Liver (tissue), 9 donors: ENCODE measurements around the gene PIK3R6.

- PRO-cap, 5 experiments: peak in 5 of 5 experiments; most common minus-strand start chr17:8435649 (in 5)
- RAMPAGE, long total RNA, 2 experiments: no peak in any of the 2 experiments
- RRBS: 1% methylated on average over 7 of the region's 15 CpGs
These were observed 302 bp upstream of the NDEL1 start for GRCh38 chr17:8435411-8435753.

DNA sequence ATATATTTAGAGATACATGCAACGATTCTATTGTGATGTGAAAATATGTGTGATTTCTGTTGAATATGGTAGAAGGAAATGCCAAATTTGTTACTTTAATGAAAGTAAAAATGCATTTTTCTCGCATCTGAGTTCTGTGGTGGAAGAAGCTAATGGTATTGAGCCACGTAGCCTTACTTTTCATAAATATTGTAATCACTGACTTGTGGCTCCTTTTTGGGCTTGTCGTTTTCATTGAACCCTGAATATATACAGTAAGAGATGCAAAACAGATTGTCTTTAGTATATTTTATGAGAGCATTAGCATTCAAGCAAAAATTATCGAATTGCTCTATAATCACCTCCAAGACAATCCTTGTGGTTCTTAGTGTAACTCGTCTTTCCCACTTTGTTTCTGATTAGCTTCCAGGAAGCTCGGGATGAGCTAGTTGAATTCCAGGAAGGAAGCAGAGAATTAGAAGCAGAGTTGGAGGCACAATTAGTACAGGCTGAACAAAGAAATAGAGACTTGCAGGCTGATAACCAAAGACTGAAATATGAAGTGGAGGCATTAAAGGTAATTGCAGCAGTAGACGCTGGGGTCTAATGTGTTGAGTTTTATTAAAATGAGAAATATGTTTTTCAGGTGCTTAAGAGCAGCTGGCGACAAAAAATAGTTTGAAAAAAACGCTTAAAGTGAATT is 9.8 kb downstream of the NDEL1 start:
- PRO-cap, 5 experiments: no peak in any of the 5 experiments
- RAMPAGE, long total RNA, 2 experiments: no peak in any of the 2 experiments
- RRBS: no CpG with 5 or more reads among the region's 10 CpGs

- PRO-cap, 5 experiments: no peak in any of the 5 experiments
- RAMPAGE, long total RNA, 2 experiments: no peak in any of the 2 experiments
- RRBS: no CpG with 5 or more reads among the region's 6 CpGs
These were observed 11.0 kb downstream of the NDEL1 start for GRCh38 chr17:8446714-8447039.

DNA sequence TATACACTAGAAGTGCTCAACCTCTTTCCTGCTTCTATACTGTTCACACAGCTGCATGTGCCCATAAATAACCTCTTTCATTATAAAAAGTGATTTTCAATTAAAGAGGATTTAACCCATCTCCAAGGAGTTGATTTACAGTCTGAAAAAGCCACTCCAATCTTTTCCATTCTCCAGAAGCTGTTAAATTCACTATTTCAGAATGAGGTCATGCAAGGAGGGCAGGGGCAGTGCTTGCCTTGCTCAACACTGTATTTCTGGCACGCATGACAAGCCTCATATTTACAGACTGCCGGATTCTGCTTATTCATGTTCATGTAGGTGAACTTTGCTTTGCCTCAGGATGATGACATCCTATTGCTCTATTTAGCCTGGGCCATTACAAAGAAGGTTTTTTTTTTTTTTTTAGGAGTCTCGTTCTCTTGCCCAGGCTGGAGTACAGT is 87.4 kb downstream of the MYH10 start:
- PRO-cap, 5 experiments: peak in 2 of 5 experiments; most common minus-strand start position 257 of the sequence (in 2)
- RAMPAGE, long total RNA, 2 experiments: no peak in any of the 2 experiments
- RRBS: no CpG with 5 or more reads among the region's 3 CpGs

GRCh38 chr17:8606612-8606842 is 24.0 kb downstream of the MYH10 start:
- PRO-cap, 5 experiments: no peak in any of the 5 experiments
- RAMPAGE, long total RNA, 2 experiments: no peak in any of the 2 experiments
- RRBS: no CpG with 5 or more reads among the region's 3 CpGs

DNA sequence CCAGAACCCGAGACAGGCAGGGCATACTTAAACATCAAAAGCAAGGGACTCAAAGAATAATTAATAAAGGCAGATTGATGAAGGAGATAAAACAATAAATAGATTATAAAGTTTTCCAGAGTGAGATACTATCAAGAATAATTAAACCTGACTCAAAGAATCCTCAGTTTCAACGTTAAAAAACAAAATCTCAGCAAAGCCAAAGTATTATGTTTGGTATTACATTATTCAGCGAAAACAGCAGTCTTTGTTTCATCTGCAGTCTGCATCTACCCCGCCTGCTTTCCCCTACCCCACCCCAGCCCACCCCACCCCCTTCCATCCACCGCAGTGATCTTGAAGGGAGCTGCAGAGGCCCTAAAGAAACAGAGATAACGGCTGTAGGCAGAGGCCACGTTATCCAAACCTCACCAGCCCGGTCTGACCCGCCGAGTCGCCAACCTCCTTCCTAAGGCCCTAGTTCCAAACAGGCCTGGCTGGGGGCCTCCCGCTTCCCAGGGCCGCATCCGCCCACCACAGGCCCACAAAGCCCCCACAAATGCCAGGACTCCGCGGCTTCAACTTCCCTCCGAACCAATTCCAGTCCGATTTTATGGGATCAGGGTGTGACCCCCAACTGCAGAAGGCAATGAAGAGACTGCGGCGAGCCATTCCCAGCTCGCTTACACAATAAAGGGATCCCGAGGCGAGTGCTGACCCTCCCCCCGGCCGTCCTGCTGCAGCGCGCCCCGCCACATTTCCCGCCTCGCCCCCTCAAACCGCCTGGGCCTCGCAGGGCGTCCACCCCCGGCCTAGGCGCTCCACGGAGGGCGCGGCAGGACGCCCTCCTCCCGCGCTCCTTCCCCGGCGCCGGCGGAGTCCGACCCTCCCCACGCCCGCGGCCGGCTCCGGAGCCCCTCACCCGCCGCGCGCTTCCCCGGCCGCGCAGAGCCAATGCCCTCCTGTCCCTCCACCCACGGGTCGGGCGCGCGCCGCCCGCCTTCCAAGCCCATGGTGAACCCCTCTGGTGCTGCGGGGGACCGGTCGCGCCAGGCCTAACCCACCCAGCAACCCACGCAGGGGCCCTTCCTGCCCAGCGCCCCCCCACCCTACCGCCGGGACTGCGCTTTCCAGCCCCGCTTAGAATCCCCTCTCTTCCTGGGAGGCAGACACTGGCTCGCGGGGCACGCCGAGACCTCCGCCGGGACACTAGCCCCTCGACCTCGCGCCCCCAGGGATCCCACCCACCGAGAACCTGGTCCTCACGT is 1.1 kb downstream of the MYH10 start:
- PRO-cap, 5 experiments: peak in 1 of 5 experiments; most common plus-strand start position 672 of the sequence (in 1)
- RAMPAGE, long total RNA, 2 experiments: no peak in any of the 2 experiments
- RRBS: 2% methylated on average over 33 of the region's 86 CpGs

- PRO-cap, 5 experiments: no peak in any of the 5 experiments
- RAMPAGE, long total RNA, 2 experiments: no peak in any of the 2 experiments
- RRBS: no CpG with 5 or more reads among the region's 13 CpGs
These were observed 47.2 kb downstream of the CCDC42 start for GRCh38 chr17:8697289-8697938.

DNA sequence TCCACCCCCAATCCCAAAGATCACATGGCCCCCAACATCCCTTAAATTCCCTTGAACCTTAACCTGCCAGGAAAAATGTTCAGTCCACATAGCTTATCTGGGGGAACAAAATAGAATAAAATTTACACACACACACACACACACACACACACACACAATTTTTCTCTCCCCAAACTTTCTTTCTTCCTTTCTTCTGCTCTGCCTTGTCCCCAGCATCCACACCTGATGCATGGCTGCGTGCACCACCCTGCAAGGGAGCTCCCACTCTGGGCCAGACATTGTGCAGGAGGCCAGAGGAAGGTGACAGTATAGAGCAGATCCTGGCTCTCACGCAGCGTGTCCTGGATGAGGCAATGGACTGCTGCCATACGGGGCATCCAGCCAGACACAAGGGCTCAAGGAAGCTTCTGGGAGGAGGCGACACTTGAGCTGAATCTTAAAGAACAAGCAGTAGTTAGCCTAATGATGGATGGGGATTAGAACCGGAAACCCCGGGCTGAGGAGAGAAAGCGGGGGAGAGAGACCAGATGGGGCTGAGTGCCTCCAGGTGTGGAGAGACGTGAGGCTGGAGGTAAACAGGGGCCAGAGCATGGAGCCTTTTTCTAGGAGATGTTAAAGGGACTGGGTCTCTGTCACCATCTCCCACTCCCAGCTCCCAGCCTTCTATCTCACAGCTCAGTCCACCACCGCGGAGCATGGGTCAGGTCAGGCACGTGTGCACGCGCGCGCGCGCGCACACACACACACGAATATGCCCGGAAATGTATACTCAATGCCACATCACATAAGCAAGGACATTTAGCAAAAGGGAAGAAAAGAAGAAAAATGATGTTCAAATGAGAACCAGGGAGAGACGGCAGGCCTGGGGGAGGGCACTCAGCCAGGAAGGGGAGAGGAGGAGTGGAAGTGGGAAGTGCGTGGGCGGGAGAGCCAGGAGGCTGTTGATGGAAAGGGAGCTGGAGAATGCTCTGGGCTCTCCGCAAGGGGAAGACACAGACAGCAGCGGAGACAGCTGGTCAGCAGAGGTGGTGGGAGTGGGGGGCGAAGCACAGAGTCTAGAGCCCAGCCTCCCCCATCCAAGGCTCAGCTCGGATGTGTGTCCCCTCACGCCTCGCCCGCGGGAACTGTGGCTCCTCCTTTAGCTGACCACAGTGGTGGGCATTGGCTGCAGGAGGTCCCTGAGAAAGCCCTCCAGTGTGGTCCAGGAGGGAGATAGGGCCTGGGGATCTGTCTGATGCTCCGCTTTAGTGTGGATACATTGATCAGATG is 46.3 kb downstream of the CCDC42 start:
- PRO-cap, 5 experiments: no peak in any of the 5 experiments
- RAMPAGE, long total RNA, 2 experiments: no peak in any of the 2 experiments
- RRBS: no CpG with 5 or more reads among the region's 33 CpGs

- PRO-cap, 5 experiments: peak in 4 of 5 experiments; most common plus-strand start chr17:8867756 (in 1); most common minus-strand start chr17:8867672 (in 4)
- RAMPAGE, long total RNA, 2 experiments: start-site peak on the minus strand in 1 of 2 experiments, at chr17:8867672-8867708 at its widest, 22 reads per replicate
- RRBS: no CpG with 5 or more reads among the region's 7 CpGs
These were observed at the start of gene PIK3R6 for GRCh38 chr17:8867563-8867863. PIK3R6 (minus strand) TSS chr17:8867674.

DNA sequence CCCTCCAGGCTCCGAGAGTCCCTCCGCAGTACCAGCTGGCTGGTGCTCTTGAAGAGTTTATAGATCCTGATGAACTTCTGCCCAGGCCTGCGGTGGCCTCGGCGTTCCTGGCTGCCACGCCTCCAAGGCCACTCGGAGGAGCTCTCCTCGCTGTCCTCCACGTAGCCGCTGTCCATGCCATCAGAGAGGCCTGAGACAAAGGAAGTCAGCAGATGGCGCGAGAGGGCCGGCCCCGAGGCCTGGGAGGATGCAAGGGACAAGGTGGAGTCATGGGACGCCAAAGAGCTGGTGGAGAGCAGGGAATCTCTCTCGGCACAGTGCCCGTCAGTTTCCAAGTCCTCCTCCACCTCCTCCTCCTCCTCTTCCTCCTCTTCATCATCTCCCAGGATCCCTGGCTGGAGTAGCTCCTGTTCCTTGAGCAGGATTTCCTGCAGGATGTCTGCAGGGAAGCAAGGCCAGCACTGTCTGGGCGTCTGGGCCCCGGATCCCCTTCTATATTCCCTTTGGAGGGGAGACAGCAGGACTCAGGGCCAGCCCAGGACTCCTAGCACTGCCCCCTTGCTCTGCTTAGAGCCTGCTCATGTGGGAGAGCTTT is 21.1 kb upstream of the PIK3R6 start:
- PRO-cap, 5 experiments: no peak in any of the 5 experiments
- RAMPAGE, long total RNA, 2 experiments: no peak in any of the 2 experiments
- RRBS: no CpG with 5 or more reads among the region's 19 CpGs

GRCh38 chr17:8916485-8916778 is 49.0 kb upstream of the PIK3R6 start:
- PRO-cap, 5 experiments: peak in 1 of 5 experiments; most common plus-strand start chr17:8916600 (in 1)
- RAMPAGE, long total RNA, 2 experiments: no peak in any of the 2 experiments
- RRBS: no CpG with 5 or more reads among the region's 3 CpGs

DNA sequence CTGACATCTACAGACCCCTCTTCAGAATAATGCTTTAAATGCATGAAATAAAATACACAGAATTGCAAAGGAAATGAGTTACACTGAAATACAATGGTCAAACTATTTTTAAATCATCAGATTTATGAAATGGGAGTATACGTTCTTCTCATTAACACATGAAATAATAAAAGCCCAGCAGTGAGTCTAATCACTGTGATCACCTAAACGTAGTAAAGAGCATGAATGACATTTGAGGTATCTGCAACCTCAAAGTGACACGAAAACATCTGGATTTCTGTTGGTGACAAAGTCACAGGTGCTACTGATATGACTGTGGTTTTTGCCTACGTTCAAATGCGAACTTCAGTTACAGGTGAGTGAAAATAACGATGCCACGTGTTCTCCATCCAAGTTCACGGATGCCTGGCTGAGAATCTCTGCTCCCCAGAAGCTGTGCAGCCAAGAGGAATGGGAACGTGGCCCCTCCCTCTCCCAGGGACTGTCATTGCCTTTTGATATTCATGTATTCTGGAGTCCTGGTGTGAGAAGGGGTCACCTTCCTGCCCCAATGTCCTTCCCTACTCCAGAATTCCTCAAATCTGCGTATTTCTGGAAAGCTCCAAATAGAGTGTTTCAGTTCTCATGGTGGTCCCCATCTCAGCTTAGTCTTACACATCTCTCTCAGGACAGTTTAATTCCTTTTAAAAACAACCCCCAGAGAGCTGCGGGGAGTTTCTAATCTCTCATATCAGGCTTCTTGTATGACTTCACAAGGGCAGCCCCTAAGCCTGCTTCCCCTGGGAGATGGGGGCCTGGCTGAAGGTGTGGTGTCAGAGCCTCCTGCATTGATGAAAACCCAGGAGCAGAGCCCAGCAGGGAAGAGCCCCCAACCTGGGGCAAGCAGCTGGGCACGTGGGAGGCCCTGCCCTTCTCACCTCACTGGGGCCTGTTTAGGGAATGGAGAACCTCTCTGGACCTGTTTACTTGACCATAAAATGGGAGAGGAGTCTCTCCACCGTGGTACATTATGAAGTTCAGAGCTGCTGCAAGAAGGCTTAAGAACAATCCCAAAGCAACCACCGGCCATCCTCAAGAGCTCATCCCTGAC is 25.8 kb downstream of the PIK3R5 start:
- PRO-cap, 5 experiments: no peak in any of the 5 experiments
- RAMPAGE, long total RNA, 2 experiments: no peak in any of the 2 experiments
- RRBS: no CpG with 5 or more reads among the region's 14 CpGs

DNA sequence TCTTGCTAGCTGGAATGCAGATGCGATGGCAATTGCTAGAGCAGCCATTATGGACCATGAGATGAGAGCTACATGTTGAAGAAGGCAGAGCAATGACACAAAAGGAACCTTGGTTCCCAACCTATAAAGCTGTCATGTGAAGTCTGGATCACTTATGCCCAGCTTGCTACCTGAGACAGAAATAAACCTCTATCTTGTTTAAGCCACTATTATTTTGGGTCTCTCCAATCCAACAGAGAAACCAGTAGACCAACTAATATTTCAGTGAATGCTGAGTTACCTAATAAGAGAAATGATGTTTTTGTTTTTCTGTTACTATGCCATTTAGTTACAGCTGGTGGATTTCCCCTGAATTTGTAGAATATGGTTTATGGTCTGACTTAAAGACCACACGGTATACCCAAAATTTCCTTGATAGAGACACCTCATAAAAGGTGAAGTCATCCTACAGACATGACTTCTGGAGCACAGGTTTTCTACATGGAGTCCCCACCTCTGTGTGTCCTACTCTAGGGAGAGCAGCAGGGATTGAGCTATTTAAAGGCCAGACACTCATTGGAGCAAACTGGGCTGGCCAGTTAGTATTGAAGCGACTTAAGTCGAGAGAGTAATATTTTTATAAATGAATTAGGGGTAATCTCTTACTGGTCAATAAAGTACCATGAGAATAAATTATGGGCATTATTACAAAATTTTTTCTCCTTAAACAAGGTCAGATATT is 13.3 kb downstream of the PIK3R5 start:
- PRO-cap, 5 experiments: no peak in any of the 5 experiments
- RAMPAGE, long total RNA, 2 experiments: no peak in any of the 2 experiments
- RRBS: no CpG with 5 or more reads among the region's 4 CpGs

DNA sequence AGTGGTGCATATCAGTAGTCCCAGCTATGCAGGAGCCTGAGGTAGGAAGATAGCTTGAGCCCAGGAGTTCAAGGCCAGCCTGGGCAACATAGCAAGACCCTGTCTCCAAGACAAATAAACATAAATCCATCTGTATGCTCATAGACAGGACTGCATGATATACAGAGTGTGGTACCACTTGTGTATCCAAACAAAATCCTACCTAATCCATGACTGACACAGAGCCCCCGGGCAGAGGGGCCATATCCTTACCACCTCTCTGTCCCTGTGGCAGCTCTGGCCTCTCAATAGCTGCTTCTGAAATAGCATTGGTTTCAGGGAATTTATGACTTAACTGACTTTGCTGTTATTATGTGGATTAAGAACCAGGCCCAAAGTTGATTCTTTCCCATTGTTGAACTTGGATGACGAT is 31.3 kb downstream of the NTN1 start:
- PRO-cap, 5 experiments: no peak in any of the 5 experiments
- RAMPAGE, long total RNA, 2 experiments: no peak in any of the 2 experiments
- RRBS: no CpG with 5 or more reads among the region's 2 CpGs

GRCh38 chr17:9184957-9185690 is 163.8 kb downstream of the NTN1 start:
- PRO-cap, 5 experiments: no peak in any of the 5 experiments
- RAMPAGE, long total RNA, 2 experiments: no peak in any of the 2 experiments
- RRBS: no CpG with 5 or more reads among the region's 15 CpGs

DNA sequence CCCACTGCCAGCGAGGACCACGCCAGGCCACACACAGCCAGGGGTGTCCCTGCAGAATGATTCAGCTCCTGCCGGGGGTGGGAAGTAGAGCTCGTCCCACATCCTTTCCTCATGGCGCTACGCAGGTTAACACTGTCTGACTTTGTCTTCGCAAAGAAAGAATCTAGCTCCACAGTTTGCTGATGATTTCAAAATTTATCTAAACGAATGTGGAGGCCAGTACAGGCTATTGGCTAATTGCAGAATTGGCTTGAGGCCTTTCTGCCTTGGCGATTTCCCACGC is 252.1 kb downstream of the NTN1 start:
- PRO-cap, 5 experiments: no peak in any of the 5 experiments
- RAMPAGE, long total RNA, 2 experiments: no peak in any of the 2 experiments
- RRBS: no CpG with 5 or more reads among the region's 10 CpGs

- PRO-cap, 5 experiments: peak in 1 of 5 experiments; most common plus-strand start chr17:9704070 (in 1); most common minus-strand start chr17:9703814 (in 1)
- RAMPAGE, long total RNA, 2 experiments: no peak in any of the 2 experiments
- RRBS: no CpG with 5 or more reads among the region's 6 CpGs
These were observed 58.4 kb downstream of the USP43 start for GRCh38 chr17:9703528-9704244.

GRCh38 chr17:9728703-9729388 is 62.5 kb downstream of the DHRS7C start:
- PRO-cap, 5 experiments: no peak in any of the 5 experiments
- RAMPAGE, long total RNA, 2 experiments: no peak in any of the 2 experiments
- RRBS: no CpG with 5 or more reads among the region's 12 CpGs

DNA sequence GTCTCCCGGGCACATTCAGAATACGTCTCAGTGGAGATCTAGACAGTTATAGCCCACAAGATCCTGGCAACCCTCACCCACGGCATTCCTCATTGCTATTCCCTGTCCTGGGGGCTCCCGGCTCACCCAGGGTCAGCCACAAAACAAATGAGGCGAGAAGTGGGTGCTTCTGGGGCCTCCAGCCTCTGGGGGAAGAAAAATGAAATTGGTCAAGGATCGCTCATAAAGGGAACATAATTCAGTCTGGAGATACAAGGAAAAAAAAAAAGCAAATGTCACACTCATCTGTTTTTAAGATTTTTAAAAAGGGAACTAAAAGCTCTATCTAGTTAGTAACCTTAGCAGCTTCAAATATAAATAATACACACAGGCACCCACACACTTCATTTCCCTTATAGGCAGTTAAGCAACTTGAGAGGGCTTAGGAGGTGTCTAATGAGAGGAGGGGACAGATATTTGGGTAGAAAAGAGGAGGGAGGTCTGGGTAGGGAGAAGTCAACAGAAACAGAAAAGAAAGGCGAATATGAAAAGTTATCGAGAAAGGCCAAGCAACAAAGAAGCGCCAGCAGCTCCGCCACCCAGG is 69.3 kb upstream of the RCVRN start:
- PRO-cap, 5 experiments: no peak in any of the 5 experiments
- RAMPAGE, long total RNA, 2 experiments: no peak in any of the 2 experiments
- RRBS: 73% methylated on average over 3 of the region's 10 CpGs

GRCh38 chr17:10013385-10013810 is 108.3 kb upstream of the RCVRN start:
- PRO-cap, 5 experiments: no peak in any of the 5 experiments
- RAMPAGE, long total RNA, 2 experiments: no peak in any of the 2 experiments
- RRBS: no CpG with 5 or more reads among the region's 5 CpGs